Pericardium fibroblast (primary cell): ENCODE measurements around a stretch of chr10.

GRCh38 chr10:110582372-110582825 lies 14.9 kb downstream of the SMC3 start:
- RAMPAGE, long total RNA: no peak

- RAMPAGE, long total RNA: no peak
These were observed 41.1 kb downstream of the RBM20 start for GRCh38 chr10:110685028-110685817.

DNA sequence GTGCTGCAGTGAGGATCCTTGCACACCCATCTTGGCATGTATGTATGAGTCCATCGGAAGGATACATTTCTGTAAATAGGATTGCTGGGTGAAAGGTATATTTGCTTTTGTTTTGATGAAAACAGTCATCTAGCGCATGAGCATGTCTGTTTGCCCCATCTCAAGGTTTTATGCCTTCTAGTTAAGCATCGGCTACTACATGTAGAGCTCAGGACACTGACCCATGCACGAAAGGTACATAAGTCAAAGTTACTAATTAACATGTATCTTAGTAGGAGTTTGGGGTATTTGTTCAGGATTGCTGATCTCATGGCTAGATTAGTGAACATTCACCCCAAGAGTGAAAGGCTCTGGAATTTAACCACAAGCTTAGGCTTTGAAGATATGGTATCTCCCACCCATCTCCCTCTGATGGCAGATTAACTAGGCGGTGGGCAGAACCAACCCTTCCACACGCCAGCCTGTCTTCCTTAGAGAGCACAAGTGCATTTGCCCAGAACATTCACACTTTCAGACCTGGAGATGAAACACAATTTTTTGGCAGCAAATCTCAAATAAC lies 91.5 kb downstream of the RBM20 start:
- RAMPAGE, long total RNA: no peak

DNA sequence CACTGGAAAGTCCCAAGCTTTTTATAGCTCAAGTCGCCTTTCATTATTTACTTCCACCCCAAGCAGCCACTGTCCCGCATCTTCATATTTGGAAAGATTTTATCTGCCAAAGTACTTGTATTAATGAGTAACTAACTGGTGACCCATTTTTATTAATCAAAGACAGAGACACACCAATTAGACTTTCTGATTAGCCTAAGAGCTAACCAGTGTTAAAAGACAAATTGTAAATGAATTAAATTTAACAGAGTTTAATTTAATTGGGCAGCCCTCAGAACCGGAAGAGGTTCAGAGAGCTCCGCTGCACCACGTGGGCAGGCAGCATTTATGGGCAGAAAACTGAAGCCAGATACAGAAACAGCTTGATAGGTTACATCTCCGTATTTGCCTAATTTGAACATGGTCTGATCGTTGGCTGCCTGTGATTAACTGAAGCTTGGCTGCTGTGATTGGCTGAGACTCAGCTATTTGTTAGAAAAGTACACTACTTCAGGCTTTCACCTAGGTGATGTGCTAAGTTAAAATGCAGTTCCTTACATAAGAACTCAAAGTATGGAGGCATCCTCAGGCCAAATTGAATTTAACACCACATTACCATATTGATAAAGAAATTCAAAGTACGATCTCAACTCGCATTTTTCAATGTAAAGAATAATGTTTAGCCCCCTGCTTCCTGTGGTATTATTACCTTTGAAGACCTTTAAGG lies 78.3 kb upstream of the PDCD4 start:
- RAMPAGE, long total RNA: no peak

DNA sequence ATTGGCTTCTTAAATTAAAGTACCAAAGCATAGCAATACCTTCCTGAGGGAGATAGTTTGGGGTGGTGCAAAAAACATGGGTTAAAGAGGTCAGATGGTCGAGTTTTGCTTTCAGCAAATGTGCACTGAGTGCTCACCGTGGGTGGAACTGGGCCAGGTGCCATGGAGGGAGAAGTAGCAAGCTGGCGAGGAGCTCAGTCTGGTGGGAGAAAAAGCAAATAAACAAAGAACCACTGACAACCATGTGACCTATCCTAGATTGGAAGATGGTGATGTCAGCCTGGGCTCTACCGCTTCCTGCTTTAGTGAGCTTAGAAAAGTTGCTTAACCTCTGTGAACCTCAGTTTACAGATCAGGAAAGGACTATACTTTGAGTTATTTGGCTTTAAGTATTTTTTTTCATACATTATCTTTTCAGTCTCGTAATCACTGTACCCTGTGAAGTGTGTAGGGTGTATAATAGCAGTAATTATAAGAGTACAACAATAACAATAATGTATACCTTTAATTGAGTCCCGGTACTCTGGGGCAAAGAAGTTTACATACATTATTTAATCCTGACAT lies 69.1 kb upstream of the PDCD4 start:
- RAMPAGE, long total RNA: no peak

GRCh38 chr10:110820018-110820658 lies 51.6 kb upstream of the PDCD4 start:
- RAMPAGE, long total RNA: no peak

- RAMPAGE, long total RNA: no peak
These were observed 27.8 kb upstream of the PDCD4 start for GRCh38 chr10:110843695-110844512.

GRCh38 chr10:110852079-110852772 lies 19.5 kb upstream of the PDCD4 start:
- RAMPAGE, long total RNA: no peak

DNA sequence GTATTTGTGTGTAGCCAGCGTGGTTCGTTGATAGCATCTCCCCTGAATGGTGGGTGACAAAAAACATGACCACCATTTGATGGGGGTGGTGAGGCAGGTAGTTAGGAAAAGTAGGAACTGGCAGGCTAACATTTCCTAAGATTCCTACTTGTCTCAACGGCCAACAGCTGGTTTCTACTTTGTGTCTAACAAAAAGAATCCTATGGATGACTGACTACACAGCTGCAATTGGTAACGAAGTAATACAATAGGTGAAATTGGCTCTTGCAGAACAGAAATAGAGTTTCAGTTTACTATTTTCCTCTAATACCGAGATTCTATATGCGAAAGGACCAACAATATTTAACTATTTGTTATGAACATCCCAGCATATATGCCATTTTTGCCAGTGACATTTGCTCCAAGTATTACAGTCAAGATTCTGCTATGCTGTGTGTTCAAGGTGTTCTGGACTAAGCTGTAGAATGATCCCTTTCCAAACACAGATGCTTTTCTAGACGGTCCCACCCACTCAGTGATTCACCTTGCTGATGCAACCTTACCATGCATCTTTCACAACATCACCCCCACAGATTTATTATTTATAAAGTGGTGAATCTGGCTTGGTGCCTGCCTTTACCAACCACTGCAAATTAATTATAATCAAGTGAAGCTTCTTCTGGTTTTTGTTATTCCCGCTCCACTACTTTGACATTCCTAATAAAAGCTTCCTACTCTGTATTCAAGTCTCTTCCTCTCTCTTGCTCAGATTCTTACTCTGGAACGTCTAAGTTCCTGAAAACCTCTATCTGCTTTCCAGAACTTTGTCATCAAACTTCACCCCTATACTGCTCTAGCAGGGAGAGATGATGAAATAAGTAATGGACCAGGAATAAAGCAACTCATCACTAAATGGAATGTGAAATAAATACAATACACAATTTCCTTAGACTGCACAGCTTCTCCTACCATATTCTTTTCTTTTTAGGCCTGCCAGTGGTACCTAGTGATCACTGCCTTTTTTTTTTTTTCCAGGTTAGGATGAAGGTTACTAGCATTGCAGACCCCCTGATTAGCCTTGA lies 16.7 kb downstream of the BBIP1 start:
- RAMPAGE, long total RNA: no peak

- RAMPAGE, long total RNA: no peak
These were observed 53.2 kb downstream of the SHOC2 start for GRCh38 chr10:110972616-110972970.

DNA sequence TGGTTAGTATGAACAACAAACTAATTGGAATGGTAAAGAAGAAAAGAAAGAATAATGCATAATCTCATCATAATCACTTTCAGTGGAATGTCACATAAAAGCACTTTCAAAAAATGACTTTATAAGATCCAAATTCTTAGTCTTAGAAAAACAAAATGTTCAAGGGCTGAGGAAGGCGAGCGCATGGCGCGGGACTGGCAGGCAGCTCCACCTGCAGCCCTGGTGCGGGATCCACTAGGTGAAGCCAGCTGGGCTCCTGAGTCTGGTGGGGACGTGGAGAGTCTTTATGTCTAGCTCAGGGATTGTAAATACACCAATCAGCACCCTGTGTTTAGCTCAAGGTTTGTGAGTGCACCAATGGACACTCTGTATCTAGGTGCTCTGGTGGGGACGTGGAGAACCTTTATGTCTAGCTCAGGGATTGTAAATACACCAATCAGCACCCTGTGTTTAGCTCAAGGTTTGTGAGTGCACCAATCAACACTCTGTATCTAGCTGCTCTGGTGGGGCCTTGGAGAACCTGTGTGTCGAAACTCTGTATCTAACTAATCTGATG lies 70.6 kb downstream of the SHOC2 start:
- RAMPAGE, long total RNA: no peak

DNA sequence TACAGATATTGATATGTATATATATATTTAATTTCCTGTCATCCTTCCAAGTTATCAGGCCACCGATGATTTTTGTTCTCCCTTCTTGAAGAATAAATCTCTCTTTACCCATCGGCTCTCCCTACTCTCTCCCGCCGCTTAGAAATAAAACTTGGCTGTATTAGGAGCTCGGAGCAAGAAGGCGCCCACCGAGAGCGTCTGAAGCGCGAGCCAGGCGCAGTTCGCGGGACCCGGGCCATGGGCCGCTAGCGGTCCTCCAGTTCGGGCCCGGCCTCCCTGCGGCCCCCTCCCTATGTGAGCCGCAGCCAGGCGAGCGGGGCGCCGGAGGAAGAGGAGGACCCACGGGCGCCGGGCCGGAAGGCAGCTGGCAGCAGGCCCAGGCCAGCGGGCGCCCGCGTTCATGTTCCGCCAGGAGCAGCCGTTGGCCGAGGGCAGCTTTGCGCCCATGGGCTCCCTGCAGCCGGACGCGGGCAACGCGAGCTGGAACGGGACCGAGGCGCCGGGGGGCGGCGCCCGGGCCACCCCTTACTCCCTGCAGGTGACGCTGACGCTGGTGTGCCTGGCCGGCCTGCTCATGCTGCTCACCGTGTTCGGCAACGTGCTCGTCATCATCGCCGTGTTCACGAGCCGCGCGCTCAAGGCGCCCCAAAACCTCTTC lies 897 bp downstream of the ADRA2A start:
- RAMPAGE, long total RNA: no peak

GRCh38 chr10:111297795-111297994 lies 220.9 kb downstream of the ADRA2A start:
- RAMPAGE, long total RNA: no peak

DNA sequence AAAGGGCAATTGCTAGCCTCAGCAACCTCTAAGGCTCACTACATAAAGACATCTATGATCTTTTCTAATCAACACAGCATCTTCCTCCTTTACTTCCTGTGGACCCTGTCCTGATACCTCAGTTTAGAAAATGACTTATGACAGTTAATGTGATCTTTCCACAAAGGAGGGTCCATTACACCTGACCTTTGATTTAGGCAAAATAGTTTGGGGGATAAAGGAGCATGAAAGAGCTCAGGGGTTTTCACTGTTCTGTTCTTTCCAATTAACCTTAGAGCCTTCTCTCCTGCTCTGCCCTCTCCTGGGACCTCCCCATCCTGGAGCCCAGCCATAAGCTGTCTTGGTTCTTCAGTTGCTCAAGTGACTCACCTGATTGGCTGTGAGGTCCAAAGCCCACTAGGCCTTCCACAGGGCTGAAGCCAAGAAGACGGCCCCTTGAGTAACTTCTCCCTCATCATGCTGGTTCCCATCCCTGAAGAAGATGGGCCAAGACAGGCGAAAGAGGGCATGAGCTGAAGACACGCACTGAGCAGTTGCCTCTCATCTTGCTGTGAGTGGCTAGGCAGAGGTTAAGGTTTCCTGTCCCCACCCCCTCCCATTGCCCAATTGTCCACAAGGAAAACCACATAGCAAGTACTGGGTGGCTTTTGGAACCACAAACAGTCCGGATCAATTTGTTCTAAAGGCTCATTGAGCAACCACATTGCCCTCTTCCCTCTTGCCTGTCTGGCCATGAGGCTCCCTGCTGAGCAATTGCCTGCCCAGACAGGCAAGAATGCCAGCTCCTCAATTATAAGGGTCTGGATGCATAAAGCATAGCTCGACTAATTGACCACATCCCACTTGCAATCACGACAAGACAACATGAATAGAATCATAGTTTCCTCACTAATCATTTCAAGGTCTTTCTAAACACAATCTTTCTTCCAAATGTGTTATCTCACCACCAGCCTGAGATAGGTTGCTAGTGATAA lies 43.8 kb upstream of the GPAM start:
- RAMPAGE, long total RNA: no peak

- RAMPAGE, long total RNA: no peak
These were observed 20.6 kb upstream of the TECTB start for GRCh38 chr10:112262581-112263082.

GRCh38 chr10:112361933-112362872 lies 11.7 kb upstream of the ACSL5 start:
- RAMPAGE, long total RNA: no peak

GRCh38 chr10:112375855-112376530 lies 2.1 kb downstream of the ACSL5 start:
- RAMPAGE, long total RNA: start-site peak on the plus strand at chr10:112376199-112376225, 10 and 8 reads in 2 replicates

GRCh38 chr10:112379837-112380596 lies 6.1 kb downstream of the ACSL5 start:
- RAMPAGE, long total RNA: no peak

GRCh38 chr10:112383181-112383794 lies 9.4 kb downstream of the ACSL5 start:
- RAMPAGE, long total RNA: no peak

GRCh38 chr10:112413112-112413518 lies 33.6 kb downstream of the ZDHHC6 start:
- RAMPAGE, long total RNA: no peak